Heart (tissue), 3 donors: ENCODE measurements around a stretch of chr13.

- RAMPAGE, long total RNA, 2 experiments, result no peak in any of the 2 experiments
Measured at GRCh38 chr13:52275558-52275864, 116.1 kb upstream of the NEK3 start.

DNA sequence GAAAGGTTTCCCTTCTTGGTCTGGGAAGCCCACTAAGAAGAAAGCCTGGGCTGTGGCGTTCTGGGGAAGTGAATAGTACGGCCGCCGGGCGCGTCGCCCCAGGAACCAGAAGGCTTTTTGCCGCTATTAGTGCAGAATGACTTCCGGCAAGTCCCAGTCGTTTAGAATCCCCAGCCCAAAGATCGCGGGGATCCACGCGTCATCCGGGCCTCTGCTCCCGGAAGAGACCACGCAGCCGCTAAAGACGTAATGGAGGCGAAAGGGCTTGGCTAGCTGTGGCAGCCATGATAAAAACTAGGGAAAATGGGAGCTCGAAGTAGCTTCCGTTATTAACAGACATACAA is 494 bp upstream of the SUGT1 start:
- RAMPAGE, long total RNA, 2 experiments, result start-site peak on the minus strand in 2 of 2 experiments, centred at positions 150 to 170 of the sequence, 7 to 16 reads per replicate

DNA sequence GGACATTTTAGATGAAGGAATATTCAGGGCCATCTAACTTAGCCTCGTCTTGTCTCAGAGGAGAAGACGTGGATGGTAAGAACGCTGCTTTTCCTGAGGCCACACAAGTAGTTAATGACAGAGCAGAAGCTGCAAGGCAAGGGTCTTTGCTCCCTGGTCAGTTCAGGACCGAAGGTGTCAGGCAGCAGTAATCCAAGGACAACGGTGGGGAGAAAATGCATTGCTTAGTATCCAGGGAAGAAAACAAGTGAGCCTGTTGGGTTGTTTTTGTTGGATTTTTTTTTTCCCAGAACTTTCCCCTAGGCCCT is 16.3 kb downstream of the OLFM4 start:
- RAMPAGE, long total RNA, 2 experiments, result no peak in any of the 2 experiments

DNA sequence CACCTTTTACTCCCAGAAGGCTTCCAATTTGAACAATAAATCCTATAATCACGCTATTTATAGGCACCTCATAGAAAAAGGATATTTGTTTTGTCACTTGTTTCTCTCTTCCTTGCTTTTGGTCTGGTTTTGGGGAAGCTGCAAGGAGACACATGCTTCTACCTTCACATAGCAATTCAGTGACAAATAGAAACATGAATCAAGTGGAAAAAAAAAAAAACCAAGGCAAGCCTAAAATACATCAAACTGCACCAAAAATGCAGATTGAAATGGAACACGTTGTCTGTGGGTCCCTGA is 31.1 kb downstream of the OLFM4 start:
- RAMPAGE, long total RNA, 2 experiments, result no peak in any of the 2 experiments

DNA sequence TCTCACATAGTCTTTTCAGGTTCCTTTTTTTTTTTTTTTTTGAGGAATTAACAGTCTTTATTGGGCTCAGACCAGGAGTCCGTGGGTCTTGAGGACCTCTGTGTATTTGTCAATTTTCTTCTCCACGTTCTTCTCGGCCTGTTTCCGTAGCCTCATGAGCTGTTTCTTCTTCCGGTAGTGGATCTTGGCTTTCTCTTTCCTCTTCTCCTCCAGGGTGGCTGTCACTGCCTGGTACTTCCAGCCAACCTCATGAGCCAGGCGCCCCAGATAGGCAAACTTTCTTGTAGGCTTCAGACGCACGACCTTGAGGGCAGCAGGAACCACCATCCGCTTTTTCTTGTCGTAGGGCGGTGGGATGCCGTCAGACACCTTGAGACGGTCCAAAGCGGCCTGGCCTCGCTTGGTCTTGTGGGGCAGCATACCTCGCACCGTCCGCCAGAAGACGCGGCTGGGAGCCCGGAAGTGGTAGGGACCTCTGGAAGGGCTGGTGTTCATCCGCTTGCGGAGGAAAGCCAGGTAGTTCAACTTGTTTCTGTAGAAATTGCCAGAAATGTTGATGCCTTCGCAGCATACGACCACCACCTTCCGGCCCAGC is 1412.1 kb downstream of the OLFM4 start:
- RAMPAGE, long total RNA, 2 experiments, result no peak in any of the 2 experiments

- RAMPAGE, long total RNA, 2 experiments, result no peak in any of the 2 experiments
Measured at GRCh38 chr13:57632775-57633095, 1.2 kb downstream of the PCDH17 start.

GRCh38 chr13:58301699-58301974 is 670.1 kb downstream of the PCDH17 start:
- RAMPAGE, long total RNA, 2 experiments, result no peak in any of the 2 experiments

DNA sequence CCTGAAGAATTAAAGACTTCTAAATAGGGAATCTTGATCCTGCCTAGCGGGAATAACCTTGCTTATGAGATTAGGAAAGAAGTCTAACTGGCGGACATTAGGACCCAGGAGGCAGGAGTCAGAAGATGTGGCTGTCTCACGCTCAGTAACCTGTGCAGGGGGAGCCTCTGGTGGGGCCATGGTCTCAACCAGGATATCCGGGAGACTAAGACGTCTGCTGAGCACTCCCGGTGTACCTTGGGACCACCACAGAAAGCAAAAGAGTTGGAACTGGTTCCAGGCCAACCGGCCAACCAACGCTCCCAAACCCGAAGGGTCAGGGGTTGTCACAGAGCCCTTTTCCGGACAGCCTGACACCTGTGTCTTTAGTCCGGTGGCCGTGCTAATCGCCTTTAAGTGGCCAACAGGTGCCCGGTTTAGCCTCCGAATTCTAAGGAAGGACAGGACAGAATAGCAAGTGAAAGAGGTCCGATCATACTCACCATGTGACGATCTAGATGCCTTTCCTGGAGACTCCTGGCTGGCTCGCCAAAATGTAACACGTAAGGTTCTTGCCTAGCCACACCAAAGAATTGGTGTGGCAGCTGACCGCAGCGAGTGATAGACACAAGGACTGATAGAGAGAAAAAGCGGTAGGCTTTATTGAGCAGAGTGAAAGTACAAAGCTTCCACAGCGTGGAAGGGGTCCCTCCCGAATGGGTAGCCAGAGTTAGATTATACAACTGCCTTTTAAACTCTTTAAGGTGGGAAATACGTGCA is 103.9 kb upstream of the DIAPH3 start:
- RAMPAGE, long total RNA, 2 experiments, result no peak in any of the 2 experiments

DNA sequence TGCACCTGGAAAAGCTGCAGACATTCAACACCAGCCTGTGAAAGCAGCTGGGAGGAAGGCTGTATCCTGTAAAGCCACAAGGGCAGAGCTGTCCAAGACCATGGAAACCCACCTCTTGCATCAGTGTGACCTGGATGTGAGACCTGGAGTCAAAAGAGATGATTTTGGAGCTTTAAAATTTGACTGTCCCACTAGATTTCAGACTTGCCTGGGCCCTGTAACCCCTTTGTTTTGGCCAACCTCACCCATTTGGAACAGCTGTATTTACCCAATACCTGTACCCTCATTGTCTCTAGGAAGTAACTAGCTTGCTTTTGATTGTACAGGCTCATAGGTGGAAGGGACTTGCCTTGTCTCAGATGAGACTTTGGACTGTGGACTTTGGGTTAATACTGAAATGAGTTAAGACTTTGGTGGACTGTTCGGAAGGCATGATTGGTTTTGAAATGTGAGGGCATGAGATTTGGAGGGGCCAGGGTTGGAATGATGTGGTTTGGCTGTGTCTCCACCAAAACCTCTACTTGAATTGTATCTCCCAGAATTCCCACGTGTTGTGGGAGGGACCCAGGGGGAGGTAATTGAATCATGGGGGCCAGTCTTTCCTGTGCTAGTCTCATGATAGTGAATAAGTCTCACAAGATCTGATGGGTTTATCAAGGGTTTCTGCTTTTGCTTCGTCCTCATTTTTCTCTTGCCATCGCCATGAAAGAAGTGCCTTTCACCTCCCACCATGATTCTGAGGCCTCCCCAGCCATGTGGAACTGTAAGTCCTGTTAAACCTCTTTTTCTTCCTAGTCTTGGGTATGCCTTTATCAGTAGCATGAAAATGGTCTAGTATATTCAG is 12.6 kb downstream of the TDRD3 start:
- RAMPAGE, long total RNA, 2 experiments, result no peak in any of the 2 experiments

DNA sequence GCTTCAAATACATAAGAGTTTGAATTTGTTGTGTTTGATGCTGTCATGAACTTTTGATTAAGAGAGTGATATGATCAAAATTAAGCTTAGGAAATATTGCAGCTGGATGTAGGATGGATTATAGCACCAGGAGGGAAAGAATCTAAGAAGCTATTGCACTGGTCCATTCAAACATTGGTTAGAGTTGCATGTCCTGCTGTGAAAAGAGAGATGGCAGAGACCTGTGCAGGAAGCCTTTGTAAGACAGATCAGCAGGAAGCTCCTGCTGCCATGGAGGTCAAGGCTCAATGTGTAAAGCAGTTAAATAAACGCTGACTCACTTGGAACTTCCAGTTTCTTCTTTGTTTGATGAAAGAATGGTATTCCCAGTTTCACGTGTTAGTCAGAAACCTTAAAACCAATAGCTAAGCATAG is 175.3 kb downstream of the TDRD3 start:
- RAMPAGE, long total RNA, 2 experiments, result no peak in any of the 2 experiments

GRCh38 chr13:61339375-61339794 is 76.3 kb downstream of the PCDH20 start:
- RAMPAGE, long total RNA, 2 experiments, result no peak in any of the 2 experiments

DNA sequence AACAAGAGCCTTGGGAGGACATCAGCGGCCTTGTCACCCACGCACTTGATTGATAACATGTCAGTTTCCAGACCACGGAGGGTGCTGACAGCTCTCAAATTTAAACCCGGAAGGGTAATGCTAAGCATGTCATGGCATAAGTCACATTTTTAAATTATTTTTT is 235.3 kb downstream of the PCDH9 start:
- RAMPAGE, long total RNA, 2 experiments, result no peak in any of the 2 experiments

DNA sequence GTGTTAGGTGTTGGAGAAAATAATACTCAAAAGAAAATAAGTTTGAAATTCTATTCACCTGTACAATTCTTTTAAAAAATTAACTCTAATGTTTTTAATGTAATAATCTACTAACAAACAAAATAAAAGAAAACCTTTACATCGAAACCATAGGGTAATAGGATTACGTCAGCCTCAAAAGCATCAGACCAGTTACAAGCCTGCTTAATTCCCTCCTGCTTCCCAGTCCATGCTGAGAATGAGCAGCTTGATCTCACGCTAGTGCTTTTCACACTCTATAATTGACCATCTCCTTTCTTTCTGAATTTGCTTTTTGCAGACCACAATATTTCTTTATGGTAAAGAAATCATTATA is 160.8 kb downstream of the PCDH9 start:
- RAMPAGE, long total RNA, 2 experiments, result no peak in any of the 2 experiments

DNA sequence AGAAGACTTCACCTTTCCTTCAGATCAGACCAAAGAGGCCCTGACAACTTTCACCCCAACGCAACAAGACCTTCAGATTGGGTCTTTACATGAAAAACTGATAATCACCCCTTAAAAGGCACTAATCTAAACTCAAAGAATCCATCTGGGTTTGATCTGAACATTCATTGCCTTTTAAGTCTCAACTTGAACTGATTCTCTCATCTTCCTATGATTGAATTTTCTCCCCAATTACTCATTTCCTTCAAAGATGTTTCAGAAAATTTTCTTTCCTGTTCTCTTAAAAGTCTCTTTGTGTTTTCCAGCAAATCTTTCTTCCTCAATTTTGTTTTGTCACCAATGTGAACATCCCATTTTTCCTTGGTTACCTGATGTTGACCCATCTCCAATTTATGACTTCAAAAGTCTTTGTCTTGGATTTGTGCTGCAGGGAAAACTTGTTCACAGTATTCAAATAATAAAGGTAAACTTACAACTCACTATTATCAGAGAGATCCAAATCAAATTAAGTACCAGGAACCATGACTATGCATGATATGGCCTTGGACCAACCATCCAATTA is 234.3 kb downstream of the DACH1 start:
- RAMPAGE, long total RNA, 2 experiments, result no peak in any of the 2 experiments

DNA sequence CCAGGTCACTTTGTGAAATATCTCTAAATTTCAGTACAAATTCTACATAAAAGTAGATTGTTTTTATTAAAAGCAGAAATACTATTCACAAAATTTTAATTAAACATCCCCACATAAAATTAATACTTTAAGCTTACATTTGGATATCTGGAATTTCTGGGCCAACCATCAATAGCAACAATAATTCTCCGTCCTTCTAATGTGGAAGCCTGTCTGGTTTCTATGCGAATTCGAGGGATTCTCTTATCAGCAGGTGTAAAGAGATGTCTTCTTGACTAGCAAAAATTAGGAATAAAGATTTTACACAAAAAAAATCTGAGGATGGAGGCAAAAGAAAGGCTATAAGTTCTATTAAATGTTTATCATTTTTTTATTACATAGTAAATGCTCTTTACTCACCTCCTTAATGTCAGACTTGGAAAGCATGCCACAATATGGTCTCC is 8.1 kb downstream of the DIS3 start:
- RAMPAGE, long total RNA, 2 experiments, result no peak in any of the 2 experiments

- RAMPAGE, long total RNA, 2 experiments, result no peak in any of the 2 experiments
Measured at GRCh38 chr13:73059465-73059976, 716 bp downstream of the KLF5 start.

DNA sequence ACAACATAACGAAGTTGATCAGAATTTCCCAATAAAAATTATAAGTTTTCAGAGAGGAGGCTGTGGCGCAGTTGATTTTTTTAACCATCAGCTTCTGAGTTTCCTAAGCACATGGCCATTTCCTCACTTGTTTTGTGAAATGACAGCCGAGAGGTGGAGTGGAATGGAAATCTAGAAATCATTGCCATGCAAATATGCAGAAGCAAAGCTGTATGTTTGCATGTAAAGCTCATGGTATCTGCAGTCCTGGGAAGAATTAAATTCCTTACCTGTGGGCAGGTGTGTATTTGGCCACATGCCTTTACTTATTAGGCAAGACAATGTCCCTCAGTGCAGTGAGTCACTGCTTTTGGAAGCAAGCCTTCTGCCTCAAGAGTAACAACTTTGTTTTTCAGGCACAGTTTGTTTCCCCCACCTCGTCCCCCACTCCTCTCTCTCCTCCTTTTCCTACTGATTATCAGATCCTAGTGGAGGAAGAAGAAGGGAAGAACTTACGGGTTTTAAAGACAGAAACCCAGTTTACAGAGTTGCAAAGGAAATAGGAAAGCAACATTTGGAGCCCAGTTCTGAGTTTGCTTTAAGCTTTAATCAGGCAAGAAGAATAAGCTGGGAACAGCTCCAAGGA is 189.9 kb downstream of the KLF5 start:
- RAMPAGE, long total RNA, 2 experiments, result no peak in any of the 2 experiments

- RAMPAGE, long total RNA, 2 experiments, result no peak in any of the 2 experiments
Measured at GRCh38 chr13:73338449-73338939, 279.7 kb downstream of the KLF5 start.

DNA sequence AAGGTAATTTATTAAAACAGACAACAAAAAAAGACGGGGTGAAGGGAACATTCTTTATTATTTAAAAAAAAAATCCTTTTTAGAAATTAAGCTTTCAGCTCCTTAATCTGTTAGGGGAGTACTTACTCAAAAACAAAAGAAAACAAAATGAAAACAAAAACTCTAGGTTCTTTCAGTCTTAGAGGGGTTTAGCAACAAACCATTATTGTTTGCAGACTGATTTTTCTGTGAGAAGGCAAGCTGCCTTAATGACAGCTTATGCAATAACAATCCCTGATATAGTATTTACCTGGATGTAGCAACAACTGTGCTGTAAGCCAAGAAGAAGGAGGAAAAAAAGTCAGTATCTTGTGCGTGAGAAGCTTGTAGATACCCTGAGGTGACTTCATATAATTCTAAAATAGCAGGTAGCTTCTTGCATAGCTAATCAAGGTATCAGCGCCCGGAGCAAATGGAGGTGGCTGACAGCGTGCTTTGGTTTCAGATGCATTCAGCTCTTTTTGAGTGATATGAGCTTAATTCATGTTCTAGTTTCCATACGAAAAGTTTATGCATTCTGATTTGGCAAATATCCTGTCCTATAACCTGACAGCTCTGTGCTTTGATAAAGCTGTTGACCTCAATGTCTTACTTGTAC is 309.8 kb downstream of the KLF5 start:
- RAMPAGE, long total RNA, 2 experiments, result no peak in any of the 2 experiments

GRCh38 chr13:73765882-73766449 is 707.2 kb downstream of the KLF5 start:
- RAMPAGE, long total RNA, 2 experiments, result no peak in any of the 2 experiments